Breast epithelium (tissue), 2 donors: Measurements from ENCODE around the genes XIRP1, RPSA and CTNNB1.

DNA sequence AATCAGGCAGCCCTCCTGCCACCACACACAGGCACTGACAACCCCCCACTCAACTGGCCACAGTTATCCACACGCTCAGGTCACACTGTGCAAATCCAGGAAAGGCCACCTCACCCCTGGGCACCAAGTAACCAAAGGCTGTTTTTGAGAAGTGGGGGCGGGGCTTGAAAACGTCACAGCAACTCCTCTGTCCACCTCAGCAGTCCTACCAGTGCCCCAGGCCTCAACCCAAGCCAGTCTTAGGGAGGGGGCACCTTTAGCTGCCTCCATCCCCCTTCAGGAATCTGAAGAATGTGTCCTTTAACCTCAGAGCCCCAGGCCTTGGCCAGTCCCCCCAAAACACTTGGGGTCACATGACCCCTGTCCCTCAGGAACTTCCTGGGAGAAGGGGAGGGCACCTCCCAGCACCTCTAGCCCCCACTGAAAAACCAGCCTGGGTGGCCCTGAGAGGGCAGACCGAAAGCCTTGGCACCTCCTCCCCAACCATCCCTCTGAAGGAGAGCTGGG lies 2.0 kb downstream of the CSRNP1 start:
- PRO-cap, result no peak
- RAMPAGE, long total RNA, 2 experiments, result no peak in any of the 2 experiments

DNA sequence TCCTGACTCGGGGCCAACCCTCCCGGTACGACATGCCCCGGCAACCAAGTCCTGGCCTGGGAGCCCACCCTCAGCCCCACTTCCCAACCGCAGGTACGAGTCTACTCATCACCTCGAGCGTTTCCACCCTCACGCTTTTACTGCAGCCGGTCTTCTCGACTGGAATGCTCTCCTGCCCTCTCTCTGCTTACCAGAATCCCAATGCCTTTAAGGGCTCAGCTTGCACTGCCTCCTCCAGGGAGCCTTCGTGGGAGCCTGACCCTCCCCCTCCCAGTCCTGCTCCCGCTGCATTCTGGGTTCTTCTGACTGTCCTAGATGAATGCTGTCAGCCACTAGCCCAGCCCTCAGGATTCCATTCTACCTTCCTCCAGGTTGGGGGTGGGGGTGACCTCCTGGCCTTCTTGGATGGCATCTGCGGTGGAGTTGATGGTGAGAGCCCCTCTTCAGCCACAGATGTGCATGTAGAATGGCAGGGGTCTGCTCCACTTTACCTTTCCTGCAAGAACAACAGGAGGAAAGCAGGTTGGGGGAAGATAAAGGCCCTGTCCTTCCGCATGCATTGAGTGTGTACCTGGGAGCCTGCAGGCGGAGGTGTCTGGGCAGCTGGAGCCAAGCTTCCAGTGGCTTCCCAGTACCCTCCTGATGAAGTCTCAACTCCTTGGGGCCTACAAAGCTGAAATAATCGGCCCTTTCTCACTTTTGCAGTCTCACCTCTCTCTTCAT lies 1.2 kb upstream of the CSRNP1 start:
- PRO-cap, result no peak
- RAMPAGE, long total RNA, 2 experiments, result no peak in any of the 2 experiments

GRCh38 chr3:39155646-39155938 lies 2.2 kb upstream of the CSRNP1 start:
- PRO-cap, result no peak
- RAMPAGE, long total RNA, 2 experiments, result no peak in any of the 2 experiments

- PRO-cap, result no peak
- RAMPAGE, long total RNA, 2 experiments, result no peak in any of the 2 experiments
These were observed 13.8 kb upstream of the CSRNP1 start for GRCh38 chr3:39167094-39167716.

DNA sequence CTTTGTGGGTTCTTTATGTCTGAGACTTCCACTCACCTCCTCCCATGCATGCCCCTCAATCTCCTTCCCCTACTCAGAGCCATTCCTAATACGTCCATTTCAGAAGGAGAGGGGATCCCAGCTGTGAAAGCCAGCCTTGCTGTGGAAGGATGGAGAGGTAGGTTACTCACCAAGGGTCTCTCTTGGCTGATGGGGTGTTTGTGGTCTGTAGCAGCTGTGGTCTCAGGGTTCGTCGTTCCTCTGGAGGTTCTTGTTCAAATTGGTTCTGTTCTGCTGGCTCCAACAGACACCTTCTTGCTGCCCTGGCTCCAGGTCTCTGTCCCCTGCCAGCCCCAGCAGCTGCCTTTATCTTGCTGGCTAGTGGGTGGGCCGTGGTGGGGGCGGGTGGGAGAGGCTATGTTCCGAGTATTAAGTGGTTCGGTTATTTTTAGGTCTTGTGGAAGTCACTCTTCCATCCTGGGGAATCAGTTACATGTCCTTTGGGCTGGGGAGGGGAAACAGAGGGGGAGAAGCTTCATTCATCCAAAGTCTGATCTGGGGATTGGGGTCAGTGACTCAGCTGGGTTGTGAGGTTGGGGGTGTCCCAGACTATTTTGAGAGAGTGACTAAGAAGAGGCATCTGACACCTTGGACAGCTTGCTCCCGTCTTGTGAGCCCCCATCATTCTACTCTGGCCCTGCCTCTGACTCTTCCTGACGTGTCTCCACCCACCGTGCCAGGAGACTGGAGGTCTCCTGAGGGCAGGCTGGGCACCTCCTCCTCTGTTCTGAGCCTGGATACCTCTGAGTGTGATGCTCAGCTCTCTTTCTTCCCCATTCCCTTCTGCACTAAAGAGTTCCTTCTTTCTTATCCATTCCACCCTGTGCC lies at the start of gene XIRP1:
XIRP1 (minus strand) TSS at position 320 of the 867 bp plus-strand sequence.
- PRO-cap, result no peak
- RAMPAGE, long total RNA, 2 experiments, result no peak in any of the 2 experiments

GRCh38 chr3:39406206-39407268 lies at the start of gene RPSA:
Gene RPSA (plus strand): TSS chr3:39406720.
- PRO-cap, result bidirectional peak, plus-strand start at chr3:39406720, minus-strand start at chr3:39406603
- RAMPAGE, long total RNA, 2 experiments, result start-site peak on the plus strand in 2 of 2 experiments, at chr3:39406715-39406722 at its widest, 477 to 1,237 reads per replicate

GRCh38 chr3:40312862-40313596 lies 3.5 kb downstream of the EIF1B start:
- PRO-cap, result no peak
- RAMPAGE, long total RNA, 2 experiments, result no peak in any of the 2 experiments

DNA sequence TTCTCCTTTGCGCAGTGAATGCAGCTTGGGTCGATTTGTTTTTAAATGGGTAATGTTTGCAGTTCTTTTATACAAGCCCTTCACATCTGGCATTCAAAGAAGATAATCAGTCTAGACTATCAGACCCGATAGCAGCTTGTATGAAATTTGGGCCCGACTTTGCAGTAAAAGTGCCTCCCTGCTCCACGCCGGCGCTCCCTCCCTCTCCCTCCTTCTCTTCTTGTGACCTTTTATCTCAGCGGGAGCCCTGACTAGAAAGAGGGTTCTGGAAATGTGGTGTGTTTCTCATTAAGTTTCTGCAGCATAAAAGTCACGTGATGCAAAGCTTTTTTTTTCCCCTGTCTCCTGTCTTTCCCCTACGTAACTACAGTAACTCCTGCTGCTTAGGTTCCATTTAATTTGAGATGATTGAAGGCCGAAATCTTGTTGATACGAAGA lies 60.1 kb downstream of the ZNF621 start:
- PRO-cap, result no peak
- RAMPAGE, long total RNA, 2 experiments, result no peak in any of the 2 experiments

DNA sequence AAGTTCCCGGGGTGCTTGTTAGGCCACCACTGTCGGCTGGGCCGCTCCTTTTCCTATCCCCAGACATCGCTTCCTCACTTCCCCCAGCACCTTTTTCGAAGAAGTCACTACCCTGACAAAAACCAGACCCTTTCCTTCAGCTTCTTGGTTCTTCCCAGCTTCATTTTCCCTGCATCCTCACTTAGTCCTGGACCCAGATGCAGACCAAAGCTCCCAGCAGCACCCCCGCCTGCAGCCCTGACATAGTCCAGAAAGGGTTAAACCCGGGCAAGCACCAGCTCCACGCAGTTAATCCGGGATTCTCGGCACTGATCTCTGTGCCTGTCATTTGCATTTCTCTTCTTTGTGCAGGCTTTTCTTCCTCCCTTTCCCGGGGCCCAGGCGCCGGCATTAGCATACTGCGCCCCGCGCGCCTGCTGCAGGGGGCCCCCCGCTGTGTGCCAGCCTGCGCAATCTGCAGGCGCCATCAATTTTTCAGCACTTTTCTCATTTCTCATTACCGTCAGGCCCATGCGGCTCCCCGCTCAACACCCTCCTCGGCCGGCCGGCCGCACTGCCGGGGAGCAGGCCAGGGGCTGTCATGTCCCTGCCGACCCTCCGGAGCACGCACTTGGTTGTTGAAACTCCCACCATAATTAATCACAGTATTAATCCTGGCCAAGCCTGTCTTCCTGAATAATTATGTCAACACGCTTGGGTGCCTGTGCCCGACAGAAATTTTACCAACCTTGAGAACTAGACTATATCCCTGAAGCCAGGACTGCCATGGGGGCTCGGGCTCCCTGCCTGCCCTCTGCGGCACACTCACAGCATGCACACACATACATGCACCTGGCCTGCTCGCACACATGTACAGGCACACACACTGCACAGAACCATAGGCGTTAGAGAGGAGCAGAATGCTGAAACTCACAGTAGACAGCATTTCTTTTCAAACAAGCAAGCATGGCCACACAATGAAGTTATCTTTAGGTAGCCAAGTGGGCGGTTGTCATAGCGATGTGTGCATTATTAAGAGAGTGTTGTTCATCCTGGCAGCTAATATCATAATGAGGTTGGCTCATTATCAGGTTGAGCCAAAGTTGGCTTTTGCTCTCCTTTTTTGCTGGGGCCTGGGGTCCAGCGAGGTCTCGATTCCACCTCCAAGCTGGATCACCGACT lies 90.9 kb downstream of the ZNF621 start:
- PRO-cap, result no peak
- RAMPAGE, long total RNA, 2 experiments, result no peak in any of the 2 experiments

DNA sequence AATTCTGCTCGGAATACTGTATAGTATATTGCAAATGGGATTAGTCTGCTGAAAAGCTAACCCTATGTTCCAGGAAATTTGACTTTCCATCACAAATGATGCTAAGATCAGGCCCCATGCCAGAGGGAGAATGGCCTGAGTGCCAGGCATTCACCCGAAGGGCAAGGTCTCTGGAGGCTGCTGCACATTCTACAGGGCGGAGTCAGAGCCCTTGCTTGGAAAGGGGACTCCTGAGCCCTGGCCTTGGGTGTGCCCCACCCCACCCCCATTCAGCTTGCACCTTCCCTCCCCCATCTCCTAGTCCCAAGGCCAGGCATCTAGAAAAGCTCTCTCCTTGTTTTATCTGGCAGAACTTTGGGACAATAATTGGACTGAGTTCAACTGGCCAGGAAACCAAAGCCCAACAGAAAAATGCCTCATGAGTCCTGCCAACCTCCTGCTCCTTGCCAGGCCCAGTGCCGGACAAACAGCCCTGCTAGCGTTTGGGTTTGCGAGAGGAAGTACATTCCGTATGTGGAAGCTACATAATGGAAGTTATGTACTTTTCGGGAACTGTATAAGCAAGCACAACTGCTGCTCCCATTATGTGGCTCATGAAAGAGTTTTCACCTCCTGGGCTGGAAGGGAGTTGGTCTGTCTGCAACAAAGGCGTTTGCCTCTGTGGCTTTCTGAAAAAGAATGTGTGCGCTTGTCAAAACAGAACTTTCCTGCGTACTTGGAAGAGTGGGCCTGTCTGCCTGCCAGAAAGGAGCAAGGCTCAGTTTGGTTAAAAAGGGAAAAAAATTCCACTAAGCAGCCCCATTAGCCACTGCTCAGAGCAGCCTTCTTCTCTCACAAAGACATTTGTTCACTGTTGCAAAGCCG lies 321.5 kb upstream of the CTNNB1 start:
- PRO-cap, result no peak
- RAMPAGE, long total RNA, 2 experiments, result no peak in any of the 2 experiments

- PRO-cap, result no peak
- RAMPAGE, long total RNA, 2 experiments, result no peak in any of the 2 experiments
These were observed 275.0 kb upstream of the CTNNB1 start for GRCh38 chr3:40924370-40924681.

GRCh38 chr3:41167113-41167658 lies 32.1 kb upstream of the CTNNB1 start:
- PRO-cap, result no peak
- RAMPAGE, long total RNA, 2 experiments, result no peak in any of the 2 experiments

DNA sequence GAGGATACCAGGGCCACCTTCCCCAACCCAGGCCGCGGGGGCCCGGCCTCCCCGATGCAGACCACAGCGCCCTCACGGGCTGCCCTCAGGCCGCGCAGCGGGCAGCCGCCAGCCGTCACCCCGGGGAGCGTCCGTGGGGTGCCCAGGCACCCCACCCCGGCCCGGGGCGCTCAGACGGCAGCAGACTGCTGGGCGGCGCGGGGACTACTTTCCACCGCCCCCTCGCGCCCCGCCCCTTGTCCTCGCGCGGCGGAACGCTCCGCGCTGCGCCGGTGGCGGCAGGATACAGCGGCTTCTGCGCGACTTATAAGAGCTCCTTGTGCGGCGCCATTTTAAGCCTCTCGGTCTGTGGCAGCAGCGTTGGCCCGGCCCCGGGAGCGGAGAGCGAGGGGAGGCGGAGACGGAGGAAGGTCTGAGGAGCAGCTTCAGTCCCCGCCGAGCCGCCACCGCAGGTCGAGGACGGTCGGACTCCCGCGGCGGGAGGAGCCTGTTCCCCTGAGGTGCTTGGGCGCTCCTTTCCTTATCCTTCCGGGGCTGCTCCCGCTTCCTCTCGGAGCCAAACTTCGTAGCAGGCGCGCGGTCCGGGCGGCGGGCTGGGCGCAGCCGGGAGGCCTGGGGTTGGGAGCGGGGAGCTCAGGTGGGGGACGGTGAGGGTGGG lies at the start of gene CTNNB1:
CTNNB1 (plus strand) TSS at position 335 of the 658 bp plus-strand sequence.
- PRO-cap, result bidirectional peak, plus-strand start at position 335 of the sequence, minus-strand start at position 158 of the sequence
- RAMPAGE, long total RNA, 2 experiments, result start-site peak on the plus strand in 2 of 2 experiments, centred at positions 349 to 357 of the sequence, 348 to 1,222 reads per replicate

DNA sequence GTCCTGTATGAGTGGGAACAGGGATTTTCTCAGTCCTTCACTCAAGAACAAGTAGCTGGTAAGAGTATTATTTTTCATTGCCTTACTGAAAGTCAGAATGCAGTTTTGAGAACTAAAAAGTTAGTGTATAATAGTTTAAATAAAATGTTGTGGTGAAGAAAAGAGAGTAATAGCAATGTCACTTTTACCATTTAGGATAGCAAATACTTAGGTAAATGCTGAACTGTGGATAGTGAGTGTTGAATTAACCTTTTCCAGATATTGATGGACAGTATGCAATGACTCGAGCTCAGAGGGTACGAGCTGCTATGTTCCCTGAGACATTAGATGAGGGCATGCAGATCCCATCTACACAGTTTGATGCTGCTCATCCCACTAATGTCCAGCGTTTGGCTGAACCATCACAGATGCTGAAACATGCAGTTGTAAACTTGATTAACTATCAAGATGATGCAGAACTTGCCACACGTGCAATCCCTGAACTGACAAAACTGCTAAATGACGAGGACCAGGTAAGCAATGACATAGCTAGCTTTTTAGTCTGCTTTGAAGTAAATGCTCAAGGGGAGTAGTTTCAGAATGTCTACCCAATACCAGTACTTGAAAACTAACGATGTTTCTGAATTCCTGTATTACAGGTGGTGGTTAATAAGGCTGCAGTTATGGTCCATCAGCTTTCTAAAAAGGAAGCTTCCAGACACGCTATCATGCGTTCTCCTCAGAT lies 25.6 kb downstream of the CTNNB1 start:
- PRO-cap, result no peak
- RAMPAGE, long total RNA, 2 experiments, result no peak in any of the 2 experiments

GRCh38 chr3:42014963-42015599 lies 53.2 kb upstream of the ULK4 start:
- PRO-cap, result no peak
- RAMPAGE, long total RNA, 2 experiments, result no peak in any of the 2 experiments

DNA sequence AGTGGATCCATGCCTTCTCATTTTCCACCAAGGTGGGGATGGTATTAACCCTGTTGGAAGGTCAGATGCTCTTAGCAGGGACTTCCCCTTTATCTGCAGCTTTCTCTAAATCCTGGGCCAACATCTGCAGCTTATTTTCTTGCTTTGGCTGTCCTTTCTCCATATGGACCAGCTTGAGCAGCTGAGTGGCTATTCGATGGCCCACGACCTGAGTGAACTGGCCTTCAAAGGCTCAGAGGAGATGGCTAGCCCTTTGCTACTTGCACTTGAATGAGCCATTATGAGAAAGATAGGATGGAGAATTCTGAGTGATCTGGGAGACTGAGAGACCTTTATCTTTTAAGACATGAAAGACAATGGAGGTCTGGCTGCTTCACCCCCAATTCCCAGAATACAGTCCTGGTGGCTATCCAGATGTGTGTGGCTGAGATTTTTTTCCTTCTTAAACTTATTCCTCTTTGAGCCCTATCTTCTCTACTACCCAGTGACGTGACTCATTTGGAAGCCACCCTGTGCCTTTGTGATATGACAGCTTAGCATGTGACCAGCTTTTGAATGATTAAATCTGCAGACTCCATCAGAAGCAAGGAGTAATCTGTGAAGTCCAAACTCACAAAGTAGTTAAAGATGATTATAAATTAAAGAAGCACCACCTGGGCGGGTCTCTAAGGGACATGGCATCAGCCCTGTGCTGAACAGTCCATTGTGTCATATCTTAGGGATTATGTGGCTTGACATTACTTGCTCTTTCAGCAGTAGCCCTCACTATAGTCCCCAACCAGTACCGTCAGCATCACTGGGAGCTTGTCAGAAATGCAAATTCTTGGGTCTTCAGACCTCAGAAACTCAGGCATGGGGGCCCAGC lies 39.5 kb upstream of the TRAK1 start:
- PRO-cap, result no peak
- RAMPAGE, long total RNA, 2 experiments, result no peak in any of the 2 experiments

- PRO-cap, result no peak
- RAMPAGE, long total RNA, 2 experiments, result no peak in any of the 2 experiments
These were observed 38.4 kb upstream of the TRAK1 start for GRCh38 chr3:42052340-42053639.

DNA sequence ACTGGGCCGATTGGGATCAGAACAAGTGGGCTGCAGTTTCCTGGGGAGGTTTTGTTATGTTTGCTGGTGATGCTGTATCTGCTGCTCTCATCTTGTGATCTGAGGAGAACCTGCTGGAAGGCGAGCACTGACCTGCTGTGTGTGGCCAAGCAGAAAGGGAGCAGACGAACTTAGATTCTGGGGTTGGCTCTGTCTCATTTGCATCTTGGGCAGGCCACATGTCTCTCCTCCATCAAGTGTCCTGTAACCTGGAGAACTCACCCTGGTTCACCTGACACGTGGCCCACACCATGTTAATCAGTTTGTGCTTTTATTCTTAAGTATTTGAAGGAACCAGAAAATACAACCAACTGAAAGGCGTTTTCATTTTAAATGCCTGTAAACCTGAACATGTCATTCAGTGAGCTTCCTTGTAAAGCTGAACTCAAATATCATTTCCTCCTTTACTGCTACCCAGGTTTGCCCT lies 33.6 kb upstream of the TRAK1 start:
- PRO-cap, result no peak
- RAMPAGE, long total RNA, 2 experiments, result no peak in any of the 2 experiments

GRCh38 chr3:42490086-42490900 lies 12.2 kb upstream of the VIPR1 start:
- PRO-cap, result no peak
- RAMPAGE, long total RNA, 2 experiments, result no peak in any of the 2 experiments

GRCh38 chr3:42496805-42497345 lies 5.6 kb upstream of the VIPR1 start:
- PRO-cap, result no peak
- RAMPAGE, long total RNA, 2 experiments, result no peak in any of the 2 experiments